Measurements from ENCODE around the gene TMEM200A.

- RAMPAGE, long total RNA = no peak
- RRBS = no CpG with 5 or more reads among the region's 10 CpGs
Observed at GRCh38 chr6:127342217-127342940, 1.0 kb downstream of the ECHDC1 start.

- RAMPAGE, long total RNA = no peak
- RRBS = 7% methylated on average over 8 of the region's 40 CpGs
Observed at GRCh38 chr6:127514605-127515342, 55.6 kb upstream of the KIAA0408 start.

- RAMPAGE, long total RNA = no peak
- RRBS = no CpG with 5 or more reads among the region's 8 CpGs
Observed at GRCh38 chr6:128051212-128052500, 150.8 kb upstream of the THEMIS start.

DNA sequence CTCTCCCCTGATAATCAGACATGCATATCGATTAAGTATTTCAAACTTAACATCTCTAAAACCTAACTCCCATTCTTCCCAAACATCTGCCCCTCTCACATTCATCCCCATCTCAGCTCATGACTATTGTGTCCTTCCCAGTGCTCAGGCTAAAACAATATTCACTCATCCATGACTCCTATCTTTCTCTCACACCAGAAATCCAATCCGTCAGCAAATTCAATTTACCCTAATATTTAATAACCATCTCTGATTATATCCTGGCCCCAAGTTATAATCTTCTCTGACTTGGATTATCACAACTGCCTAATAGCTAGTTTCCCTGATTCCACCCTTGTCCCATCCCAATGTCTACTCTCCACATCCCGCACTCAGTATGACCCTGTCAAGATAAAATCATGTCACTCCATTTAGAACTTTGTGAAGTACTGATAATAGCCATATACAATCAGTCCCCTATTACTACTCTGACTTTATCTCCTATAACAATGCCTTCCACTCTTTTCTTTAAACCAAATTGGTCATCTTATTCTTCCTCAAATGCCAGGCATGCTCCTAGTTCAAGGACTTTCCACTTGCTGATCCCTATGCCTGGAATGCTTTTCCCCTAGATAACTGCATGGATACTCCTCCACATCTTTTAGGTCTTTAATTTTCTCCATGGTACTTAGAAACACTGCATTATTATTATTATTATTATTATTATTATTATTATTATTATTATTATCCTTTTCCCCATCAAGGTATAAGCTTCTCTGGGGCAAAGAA lies 145.8 kb downstream of the PTPRK start:
- RAMPAGE, long total RNA = no peak
- RRBS = no CpG with 5 or more reads among the region's 3 CpGs

DNA sequence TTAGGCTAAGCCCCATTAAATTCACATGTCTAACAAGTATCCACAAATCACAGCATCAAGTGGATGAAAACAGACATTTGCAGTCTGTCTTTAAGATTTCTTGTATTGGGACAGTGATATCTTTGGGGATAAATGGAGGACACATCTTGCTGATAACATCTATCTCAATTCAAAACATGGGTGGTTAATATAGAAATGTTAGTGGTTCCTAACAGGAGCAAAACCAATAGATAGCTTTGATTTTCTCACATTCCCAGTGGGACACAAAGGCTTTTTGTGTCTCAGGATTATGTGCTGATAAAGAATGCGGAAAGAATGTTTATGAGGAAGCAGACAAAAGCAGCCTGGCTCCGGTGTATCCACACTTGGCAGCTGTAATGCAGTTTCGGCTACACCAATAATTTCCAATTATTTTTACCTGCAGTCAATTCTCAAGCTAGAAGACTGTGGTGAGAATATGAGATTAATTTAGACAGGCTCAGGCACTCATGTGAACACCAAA lies 29.2 kb downstream of the PTPRK start:
- RAMPAGE, long total RNA = no peak
- RRBS = no CpG with 5 or more reads among the region's 3 CpGs

DNA sequence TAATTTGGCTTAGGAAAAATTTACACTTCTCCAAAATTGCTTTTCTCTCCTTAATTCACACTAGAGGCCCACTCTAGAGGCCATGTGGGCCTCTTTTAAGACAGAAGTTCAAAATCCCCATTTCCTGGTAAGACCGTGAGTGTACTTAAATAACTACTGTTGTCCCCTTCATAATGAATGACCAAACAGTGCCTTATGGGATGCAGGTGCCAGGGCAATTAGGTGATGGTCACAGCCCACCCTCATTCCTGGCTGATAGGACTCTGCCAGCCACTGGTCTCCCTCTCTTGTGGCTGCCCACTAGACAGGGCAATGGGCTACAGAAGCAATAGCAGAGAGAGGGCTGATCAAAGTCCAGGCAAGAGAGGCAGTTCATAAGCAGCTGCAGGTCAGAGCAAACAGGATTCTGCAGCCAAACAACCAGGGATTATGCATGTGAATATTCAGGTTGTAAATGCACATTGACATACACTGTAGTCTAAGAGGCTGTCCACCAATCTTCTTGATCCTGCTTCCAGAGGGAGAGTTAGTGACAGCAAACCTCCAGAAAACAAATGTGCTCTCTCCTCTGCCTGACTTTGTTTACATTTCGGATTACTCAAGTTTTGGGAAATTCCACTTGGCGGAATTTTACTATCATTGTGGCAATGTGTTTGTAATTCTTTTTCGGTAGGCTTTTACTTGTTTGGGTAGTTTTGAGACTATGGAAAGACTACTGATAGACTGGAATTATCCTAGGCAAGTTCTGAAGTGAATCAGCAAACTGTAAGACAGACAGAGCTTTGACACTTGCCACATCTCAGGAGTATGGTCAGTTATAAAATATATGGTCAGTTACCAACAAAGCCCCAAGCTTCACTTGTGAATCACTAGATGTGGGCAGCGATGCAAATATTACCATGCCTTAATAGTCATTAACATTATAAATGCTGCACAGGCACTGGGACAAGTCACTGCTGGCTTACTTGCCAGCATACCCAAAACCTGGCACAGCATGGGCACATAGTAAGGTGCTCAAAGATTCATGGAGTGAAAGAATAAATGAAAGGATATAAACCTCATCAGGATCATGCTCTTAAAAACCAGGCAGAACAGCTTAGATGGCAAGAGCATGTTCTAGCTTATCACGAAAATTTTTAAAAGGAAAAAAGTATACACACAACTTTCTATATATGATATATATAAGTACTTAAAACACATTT lies 12.7 kb downstream of the PTPRK start:
- RAMPAGE, long total RNA = no peak
- RRBS = no CpG with 5 or more reads among the region's 6 CpGs

- RAMPAGE, long total RNA = no peak
- RRBS = no CpG with 5 or more reads among the region's 5 CpGs
Observed at GRCh38 chr6:129124302-129125189, 241.6 kb downstream of the LAMA2 start.

GRCh38 chr6:129172328-129173341 lies 289.7 kb downstream of the LAMA2 start:
- RAMPAGE, long total RNA = no peak
- RRBS = no CpG with 5 or more reads among the region's 35 CpGs

- RAMPAGE, long total RNA = no peak
- RRBS = no CpG with 5 or more reads among the region's 2 CpGs
Observed at GRCh38 chr6:129264568-129264843, 381.6 kb downstream of the LAMA2 start.

DNA sequence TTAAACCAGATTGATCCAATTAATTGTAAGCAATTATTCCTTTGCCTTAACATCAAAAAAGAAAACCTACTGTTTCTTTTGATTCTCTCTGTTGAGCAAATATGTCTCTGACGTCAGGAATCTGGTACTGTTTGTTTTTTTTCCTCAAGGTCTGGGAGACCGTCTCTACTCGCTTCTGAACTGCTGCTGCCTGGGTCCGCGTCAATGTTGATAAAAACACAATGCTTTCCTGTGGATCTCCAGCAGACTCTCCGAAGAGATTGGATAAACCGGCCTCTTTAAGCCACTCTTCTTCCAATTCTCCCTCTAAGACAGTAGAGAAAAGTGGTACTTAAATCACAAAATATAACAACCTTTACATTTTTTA lies 71.7 kb downstream of the ARHGAP18 start:
- RAMPAGE, long total RNA = no peak
- RRBS = no CpG with 5 or more reads among the region's 7 CpGs

- RAMPAGE, long total RNA = no peak
- RRBS = no CpG with 5 or more reads among the region's 6 CpGs
Observed at GRCh38 chr6:130054264-130054908, 36.0 kb downstream of the L3MBTL3 start.

DNA sequence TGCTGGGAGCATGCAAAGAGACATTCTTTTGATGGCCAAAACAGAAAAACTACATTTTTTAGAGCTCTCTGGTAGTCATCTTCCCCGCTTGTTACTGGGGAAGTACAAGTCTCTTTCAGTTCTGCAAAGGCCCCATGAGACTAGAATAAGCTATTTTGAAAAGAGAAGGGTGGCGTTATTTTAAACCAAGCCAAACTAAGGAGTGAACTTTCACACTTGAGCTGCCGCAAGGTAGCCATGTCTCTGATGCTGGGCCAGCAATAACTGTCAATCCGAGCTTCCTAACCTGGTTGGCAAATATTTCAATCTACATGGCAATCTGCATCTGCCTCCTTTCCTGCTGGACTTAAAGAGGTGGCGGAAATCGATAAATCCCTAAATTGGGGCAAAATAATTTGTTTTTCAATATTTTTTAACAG lies 96.7 kb downstream of the L3MBTL3 start:
- RAMPAGE, long total RNA = no peak
- RRBS = no CpG with 5 or more reads among the region's 6 CpGs

- RAMPAGE, long total RNA = no peak
- RRBS = no CpG with 5 or more reads among the region's 2 CpGs
Observed at GRCh38 chr6:130215186-130216042, 7.3 kb downstream of the SAMD3 start.

- RAMPAGE, long total RNA = no peak
- RRBS = 3% methylated on average over 43 of the region's 87 CpGs
Observed at GRCh38 chr6:130365653-130366544, at the start of gene TMEM200A. Gene TMEM200A, plus strand, starts transcription at chr6:130366017.

DNA sequence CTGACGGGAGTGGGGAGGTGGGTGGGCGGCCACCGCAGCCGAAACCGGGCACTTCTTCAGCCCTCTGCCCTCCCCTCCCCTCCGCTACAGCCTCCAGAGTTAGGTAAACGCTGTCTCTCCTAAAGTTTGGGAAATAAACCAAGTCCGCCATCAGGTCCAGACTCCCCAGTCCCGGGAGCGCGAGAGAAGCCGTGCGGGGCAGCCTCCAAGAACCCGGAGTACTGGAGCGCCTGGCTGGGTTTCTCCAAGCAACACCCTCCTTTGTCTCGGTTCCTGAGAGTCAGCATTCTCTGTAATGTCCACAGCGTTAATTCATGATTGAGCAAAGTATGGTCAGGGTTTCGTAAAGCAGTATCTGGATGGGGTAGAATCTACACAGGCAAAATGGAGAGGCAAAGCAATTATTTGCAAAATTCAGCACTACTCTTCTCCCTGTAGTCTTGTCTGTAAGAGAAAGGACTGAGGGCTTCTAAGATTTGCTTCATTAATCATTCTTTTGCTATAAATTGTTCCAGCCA lies 787 bp downstream of the TMEM200A start:
- RAMPAGE, long total RNA = no peak
- RRBS = 4% methylated on average over 10 of the region's 18 CpGs

DNA sequence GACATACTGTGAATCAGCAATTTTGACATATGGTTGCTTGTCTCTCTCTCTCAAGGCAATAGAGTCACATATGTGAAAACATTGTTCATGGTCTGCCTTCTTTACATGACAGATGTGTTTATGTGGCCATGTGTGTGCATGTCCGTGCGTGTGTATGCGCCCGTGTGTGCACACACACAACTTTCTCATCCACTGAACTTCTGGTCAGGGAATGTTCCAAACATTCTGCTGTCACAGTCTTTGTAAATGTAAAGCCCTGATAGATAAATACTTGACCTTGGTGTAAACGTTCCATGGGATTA lies 647 bp downstream of the SMLR1 start:
- RAMPAGE, long total RNA = no peak
- RRBS = no CpG with 5 or more reads among the region's 5 CpGs

DNA sequence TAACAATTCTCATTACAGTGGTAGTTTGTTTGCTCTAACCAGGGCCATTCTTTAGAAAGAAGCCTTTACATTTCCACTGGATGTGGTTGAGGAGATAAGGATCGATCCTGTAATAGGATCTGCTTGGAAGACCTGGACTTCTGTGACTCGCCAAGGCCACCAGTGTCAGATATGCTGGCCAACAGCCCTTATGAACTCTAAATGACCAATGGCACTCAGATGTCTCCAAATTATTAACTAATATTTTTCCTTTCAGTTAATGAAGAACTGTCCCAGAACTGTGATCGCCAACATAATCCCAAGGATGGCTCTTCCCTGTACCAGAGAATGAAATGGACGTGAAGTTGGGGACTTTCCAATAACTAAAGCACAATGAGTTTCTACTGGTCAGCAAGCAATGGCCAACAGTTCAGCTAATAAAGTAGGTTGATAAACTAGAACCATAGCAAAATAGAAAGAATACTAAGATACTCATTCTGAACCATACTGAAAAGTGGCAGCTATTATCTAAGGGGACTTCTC lies 7.5 kb downstream of the SMLR1 start:
- RAMPAGE, long total RNA = no peak
- RRBS = no CpG with 5 or more reads among the region's 4 CpGs

GRCh38 chr6:131534522-131535182 lies 38.4 kb upstream of the ARG1 start:
- RAMPAGE, long total RNA = no peak
- RRBS = no CpG with 5 or more reads among the region's 6 CpGs

- RAMPAGE, long total RNA = no peak
- RRBS = no CpG with 5 or more reads among the region's 5 CpGs
Observed at GRCh38 chr6:131575785-131576302, 2.8 kb downstream of the ARG1 start.

- RAMPAGE, long total RNA = no peak
- RRBS = no CpG with 5 or more reads among the region's 8 CpGs
Observed at GRCh38 chr6:131635333-131635804, 1.7 kb upstream of the ENPP3 start.